Mucosa of descending colon (tissue), 1 donor: ENCODE measurements around the genes LRP5 and MRGPRD.

DNA sequence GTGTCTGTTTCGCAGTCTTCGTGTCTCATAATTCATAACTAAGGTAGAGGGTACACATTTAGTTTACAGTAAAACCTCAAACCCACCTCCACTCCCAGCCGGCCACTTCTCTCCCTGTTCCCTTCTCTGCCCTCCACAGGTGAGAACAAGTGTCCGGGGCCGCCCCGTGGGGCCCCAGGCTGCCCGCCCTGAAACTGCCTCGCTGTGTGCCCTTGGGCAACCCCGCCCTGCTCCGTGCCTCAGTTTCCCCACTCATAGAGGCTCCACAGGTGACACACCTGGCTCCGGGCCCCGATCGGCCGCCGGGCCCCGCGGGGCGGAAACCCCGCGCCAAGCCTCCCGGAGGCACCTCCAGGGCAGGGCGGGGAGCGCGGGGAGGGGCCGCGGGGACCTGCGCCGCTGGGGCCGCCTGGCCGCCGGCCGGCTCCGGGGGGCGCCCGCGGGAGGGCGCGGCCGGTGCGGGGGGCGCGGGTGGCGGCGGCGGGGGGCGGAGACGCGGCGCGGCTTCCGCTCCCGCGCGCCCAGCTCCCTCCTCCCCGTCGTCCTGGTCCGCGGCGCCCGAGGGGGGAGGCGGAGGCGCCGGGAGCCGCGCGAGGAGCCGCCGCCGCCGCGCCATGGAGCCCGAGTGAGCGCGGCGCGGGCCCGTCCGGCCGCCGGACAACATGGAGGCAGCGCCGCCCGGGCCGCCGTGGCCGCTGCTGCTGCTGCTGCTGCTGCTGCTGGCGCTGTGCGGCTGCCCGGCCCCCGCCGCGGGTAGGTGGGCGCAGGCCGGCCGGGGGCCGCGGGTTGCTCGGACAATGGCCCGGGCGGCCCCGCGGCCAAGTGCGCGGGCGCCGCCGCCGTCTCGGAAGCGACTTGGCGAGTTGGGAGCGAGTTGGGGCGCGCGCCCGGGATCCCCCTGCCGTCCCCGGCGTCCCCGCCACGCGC, at the start of gene LRP5:
LRP5 (plus strand) TSS at position 539 of the 927 bp plus-strand sequence.
- PRO-cap, result bidirectional peak, plus-strand start at position 573 of the sequence, minus-strand start at position 546 of the sequence

GRCh38 chr11:68321234-68321725, 8.9 kb downstream of the LRP5 start:
- PRO-cap, result no peak

DNA sequence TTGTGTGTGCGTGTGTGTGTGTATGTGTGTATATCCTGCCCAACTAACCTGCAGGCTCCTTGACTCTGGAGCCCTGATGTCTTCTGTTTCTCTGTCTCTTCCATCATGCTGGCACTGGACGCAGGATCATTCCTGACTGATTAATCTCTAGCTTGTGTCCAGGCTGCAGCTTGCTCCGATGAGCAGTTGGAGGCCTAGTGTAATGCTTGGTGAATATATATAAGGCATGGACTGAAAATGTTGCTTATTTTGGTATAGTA, 25.6 kb downstream of the LRP5 start:
- PRO-cap, result no peak

- PRO-cap, result no peak
Measured at GRCh38 chr11:68338274-68338822, 26.0 kb downstream of the LRP5 start.

DNA sequence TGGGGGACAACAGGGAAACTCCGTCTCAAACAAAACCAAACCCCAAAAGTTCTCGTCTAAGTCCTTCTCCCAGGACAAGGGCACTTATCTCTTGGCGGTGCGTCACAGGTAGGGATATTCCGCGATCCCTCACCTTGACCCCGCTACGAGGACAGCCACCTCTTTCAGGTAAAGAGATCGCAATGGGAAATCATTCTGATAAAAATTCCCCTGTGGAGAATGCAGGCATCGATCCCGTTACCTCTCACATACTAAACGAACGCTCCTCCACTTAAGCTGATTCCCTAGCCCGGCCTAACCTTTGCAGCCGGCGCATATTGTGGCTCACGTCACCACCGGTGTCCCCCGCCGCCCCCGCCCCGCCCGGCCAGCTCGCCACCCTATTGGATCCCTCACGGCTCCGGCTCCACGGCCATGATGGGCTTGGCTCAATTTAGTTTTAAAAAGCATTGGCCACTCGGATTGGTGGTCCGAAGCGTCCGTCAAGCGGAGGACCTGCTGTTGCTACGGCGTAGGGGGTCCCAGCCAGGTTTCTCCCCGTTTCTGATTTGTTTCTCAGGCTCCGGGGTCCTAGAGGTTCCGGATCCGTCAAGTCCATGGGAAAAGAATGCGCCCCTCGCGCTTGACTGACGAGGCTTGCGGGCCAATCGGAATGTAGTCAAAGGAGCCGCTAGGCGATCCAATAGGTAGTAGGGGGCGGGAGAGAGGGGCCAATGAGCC, 457 bp upstream of the PPP6R3 start:
- PRO-cap, result unidirectional peak, minus-strand start at position 291 of the sequence; bidirectional peak, plus-strand start outside the sequence, minus-strand start at position 628 of the sequence

- PRO-cap, result no peak
Measured at GRCh38 chr11:68463709-68463953, 3.1 kb downstream of the PPP6R3 start.

DNA sequence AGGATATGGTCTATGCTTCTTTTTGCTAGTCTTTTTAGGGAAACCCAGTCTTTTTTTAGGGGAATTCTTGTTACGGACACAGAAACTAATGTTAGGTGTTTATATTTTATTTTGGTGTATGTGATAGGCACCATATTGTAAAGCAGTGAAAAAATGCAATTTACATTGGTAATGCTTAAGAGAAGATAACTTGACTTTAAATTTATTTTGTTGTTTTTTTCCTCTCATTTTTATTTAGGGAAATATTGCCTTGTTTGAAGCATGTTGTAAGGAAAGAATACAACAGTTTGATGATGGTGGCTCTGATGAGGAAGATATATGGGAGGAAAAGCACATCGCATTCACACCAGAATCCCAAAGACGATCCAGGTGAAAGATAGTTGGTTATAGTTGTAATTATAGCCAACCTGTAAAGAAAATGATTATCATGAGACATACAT, 93.0 kb upstream of the GAL start:
- PRO-cap, result no peak

DNA sequence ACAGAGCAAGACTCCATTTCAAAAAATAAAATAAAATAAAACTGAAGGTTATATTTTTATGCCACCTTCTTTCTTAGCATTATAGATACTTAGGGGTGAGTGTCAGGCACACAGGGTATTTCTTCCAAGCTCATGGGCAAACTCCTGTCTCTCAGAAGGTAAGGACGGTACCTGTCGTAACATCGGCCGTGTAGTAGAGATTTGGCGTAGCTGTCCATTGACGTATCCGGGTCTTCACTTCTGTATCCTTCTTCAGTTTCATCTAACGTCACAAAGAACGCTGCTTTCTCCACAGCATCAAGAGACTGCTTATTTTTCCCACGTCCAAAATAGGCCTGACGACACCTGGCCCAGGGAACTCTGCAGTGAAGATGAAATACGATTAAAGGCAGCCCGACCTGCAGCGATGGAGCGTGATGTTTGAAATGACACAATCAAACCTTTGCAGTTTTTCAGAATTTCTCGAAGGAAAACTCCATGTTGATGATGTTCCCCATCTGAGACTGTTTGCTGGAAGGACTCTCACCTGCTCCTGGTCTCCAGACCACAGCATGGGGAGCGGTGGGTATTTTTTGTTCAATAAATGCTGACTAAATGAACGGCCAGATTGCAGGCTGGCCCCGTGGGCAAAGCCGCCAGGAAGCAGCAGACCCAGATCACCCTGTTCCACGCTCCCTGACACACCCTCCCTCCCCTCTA, 30.4 kb upstream of the TESMIN start:
- PRO-cap, result no peak

DNA sequence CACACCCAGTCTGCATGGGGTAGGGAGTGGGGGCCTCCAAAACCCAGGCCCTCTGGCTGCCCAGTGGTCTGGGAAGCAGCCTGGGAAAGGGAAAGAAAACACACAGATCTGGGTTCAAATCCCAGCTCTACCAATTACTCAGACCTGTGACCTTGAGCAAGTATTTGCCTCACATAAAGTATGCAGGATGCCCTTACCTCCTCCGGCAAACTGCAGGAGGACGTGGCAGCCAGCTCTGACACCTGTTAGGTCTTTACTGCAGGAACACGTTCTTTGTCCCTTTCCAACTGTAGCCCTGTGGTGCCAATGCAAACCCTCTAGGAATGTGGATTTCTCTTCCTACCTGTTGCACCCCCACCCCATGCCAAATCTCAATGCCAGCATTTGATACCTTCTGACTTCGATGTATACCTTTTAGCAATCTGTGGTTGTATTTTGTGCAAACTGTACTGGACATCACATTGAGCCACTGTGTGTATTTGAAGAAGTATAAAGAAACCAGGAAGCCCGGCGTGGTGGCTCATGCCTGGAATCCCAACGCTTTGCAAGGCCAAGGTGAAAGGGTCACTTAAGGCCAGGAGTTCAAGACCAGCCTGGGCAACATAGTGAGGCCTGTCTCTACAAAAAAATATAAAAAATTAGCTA, 5.9 kb downstream of the CPT1A start:
- PRO-cap, result no peak

GRCh38 chr11:68980865-68981332, at the start of gene MRGPRD:
MRGPRD (minus strand) TSS chr11:68980986.
- PRO-cap, result no peak

GRCh38 chr11:69002644-69003022, 10.4 kb downstream of the MRGPRF start:
- PRO-cap, result no peak

GRCh38 chr11:69008600-69009212, 4.3 kb downstream of the MRGPRF start:
- PRO-cap, result bidirectional peak, plus-strand start at chr11:69009049, minus-strand start at chr11:69008825

DNA sequence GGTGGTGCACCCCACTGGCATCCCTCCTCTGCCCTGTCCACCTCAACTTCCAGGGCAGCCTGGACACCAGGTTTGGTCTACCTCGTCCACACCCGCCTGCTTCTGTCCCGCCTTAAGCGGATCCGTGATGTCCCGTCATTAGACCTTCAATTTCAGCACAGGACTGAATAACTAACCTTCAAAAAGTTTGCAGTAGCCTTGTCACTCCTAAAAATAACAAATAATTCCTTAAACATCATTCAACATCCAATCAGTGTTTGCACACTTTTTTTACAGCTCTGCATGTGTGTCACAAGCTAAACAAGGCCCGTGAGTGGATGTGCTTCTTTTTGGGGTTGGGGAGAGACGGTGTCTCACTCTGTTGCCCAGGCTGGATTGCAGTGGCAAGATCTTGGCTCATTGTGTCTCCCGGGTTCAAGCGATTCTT, 5.2 kb upstream of the MRGPRF start:
- PRO-cap, result no peak

DNA sequence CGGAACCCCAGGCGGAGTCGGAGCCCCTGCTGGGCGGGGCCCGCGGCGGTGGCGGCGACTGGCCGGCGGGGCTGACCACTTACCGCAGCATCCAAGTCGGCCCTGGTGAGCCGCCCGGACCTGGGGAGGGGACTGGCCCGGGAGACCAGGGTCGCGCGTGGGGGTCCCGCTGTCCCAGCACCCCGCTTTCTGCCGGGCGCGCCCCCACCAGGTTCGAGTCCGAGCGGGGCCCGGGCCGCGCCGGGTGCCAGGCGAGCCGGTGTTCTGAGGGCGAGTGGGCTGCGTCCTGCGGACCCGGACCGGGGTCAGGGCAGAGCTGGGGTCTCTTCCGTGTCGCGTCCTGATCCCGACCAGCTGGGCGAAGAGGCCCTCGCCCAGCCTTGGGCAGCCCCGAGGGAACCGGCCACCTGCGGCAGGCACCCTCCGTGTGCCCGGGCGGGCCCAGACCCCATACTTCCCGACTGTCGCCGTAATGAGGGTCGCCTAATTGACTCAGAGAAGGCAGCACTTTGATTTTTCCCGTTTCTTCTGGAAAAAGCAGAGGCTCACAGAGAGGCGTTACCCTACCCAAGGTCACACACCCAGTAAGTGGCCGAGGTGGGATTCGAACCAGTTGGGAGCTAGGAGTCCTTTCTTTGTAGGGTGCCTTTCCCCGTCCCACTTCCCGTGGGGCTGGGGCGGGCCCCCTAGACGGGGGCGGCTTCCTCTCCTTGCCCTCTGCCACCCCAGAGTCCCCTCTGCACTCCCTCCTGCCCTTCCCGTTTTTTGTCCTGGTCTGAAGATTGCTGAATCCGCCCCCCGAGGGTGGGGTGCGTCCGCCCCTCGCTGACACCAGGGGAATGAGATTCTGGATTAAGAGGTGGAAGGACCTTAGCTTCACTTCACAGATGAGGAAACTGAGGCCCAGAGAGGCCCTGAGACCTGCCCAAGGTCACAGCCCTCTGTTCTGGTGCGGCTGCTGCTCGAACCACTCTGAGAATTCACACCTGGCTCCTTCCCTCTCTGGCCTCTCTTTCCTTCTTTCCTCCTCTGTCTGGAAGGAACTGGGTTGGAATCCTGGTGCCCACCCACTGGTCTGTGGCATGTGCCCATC, 616 bp downstream of the TPCN2 start:
- PRO-cap, result bidirectional peak, plus-strand start at position 839 of the sequence, minus-strand start at position 663 of the sequence

DNA sequence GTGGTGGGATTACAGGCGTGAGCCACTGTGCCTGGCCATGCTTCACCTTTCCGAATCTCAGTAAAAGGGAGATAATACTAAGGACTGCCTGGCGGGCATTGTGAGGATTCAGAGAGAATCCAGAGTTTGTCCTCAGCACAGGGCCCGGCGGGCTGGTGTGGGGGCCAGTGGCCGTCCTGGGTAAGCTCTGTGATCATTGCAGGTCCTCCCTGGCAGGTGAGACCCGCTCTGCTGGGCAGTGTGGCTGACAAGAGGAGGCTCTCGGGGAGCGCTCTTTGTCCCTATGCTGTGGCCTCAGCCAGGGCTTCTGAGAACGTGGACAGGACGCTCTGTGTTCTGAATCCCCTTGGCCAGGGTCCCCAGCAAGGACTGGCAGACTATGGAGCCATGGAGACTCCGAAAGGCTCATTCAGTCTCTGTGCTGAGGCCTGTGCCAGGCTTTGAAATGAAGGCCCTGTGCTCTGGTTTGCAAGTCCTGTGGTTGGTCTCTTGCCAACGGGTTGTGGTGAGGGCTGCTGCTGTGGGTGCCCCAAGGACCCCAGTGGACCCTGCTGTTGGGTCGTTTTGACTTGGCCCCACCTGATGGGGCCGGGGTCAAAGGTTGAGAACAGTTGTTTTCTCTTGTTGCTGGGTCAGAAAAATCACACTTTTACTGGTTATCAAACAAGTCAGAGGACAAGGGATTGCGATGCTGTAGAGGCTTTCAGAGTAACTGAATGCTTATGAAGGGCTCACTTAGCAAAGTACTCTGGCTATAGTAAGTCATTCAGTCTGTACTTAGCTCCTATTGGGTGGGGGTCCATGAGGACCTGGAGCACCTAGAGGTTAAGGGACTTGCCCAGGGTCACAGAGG, 2.1 kb downstream of the TPCN2 start:
- PRO-cap, result no peak

- PRO-cap, result unidirectional peak, minus-strand start at chr11:69055425
Measured at GRCh38 chr11:69055088-69055668, 6.4 kb downstream of the TPCN2 start.

GRCh38 chr11:69067284-69067666, 18.5 kb downstream of the TPCN2 start:
- PRO-cap, result no peak

GRCh38 chr11:69074451-69074755, 25.7 kb downstream of the TPCN2 start:
- PRO-cap, result no peak

GRCh38 chr11:69156500-69157089, 860 bp downstream of the SMIM38 start:
- PRO-cap, result no peak

GRCh38 chr11:69295144-69296067, 1.5 kb downstream of the MYEOV start:
- PRO-cap, result no peak